ENCODE measurements around a stretch of chr10.

DNA sequence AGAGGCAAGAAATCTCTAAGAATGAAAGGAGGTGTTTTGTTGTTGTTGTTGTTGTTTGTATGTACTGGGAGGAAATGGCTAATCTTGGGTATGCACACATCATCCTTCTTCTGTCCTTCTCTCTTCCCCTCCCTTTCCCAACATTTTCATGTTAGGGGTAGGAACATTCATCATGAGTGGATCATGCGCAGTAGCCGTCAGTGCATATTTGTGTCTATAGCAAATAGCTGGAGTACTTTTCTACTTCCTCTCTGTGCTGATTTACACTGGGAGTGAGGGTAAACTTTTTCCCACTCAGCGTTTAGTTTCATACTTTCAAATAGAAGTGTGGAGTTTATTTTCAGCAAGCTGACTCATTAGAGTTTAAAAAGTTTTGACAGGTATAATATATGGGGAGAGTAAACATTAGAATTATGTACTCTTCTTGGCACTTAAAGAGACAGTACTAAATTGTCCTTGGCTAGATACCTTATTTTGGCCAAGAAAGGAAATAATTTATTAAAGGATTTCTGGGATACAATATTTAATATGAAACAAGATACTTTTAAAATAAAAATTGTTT lies 80.4 kb upstream of the PRKG1 start:
- PRO-cap = bidirectional peak, plus-strand start at position 200 of the sequence, minus-strand start at position 139 of the sequence

DNA sequence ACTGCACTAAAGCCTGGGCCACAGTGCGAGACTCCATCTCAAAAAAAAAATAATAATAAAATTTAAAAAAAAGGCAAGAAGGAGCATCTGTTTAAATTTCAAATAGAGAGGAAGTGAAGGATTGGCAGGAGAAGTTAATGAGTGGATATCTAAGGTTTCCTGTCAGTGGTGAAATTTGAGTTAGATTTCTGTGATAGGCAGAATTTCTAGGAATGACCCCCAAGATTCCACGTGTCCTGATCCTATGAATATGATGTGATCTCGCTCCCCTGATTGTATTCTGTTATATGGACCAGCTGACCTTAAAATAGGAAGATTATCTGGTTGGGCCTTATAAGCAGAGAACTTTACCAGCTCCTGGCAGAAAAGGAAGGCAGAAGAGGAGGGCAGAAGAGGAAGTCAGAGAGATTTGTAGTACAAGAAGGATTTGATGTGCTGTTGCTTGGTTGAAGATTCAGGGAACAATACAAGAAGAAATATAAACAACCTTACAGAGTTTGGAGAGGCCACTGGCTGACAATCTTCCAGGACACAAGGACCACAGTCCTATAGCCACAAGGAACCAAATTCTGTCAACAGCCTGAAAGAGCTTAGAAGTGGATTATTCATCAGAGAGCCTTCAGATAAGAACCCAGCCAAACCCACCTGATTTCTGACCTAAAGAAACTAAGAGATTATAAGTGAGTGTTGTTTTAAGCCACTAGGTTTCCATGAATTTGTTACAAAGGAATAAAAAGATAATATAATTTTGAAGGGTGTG lies 145.6 kb downstream of the PRKG1 start:
- PRO-cap = no peak

- PRO-cap = no peak
Observed at GRCh38 chr10:51287942-51288621, 213.8 kb downstream of the PRKG1 start.

- PRO-cap = no peak
Observed at GRCh38 chr10:51507331-51507995, 191.9 kb downstream of the CSTF2T start.

DNA sequence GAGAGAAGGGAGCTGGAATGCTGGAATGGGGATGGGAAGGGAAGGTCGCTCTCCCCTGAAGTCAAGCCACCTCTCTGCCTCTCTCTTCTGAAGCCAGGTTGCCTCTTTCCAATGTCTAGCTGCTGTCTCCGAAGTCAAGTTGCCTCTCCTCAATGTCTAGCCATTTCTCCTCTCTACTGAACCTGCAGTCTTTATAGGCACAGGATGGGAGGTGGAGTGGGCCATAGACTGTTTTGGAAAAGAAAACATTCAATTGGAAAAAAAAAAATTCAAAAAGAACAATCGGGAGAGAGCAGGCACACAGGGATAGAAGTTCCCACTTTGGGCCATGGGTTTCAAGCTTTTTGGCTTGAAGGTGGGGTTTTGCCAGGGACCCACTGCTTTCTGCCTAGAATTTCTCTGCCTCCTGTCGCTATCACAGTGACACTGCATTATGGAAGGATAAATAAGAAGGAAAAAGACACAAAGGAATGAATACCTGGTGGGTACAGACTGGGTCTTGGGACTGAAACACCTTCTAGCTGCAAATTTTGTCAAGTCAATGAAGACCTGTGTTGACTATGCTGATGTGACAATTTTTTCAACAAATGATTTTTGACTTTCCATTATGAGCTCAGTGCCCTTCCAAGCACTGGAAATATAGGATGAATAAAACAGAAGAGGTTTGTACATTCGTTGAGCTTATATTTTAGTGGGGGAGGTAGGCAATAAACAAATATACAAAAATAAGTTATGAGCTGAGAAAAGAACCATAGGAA lies 183.0 kb downstream of the CSTF2T start:
- PRO-cap = no peak

- PRO-cap = no peak
Observed at GRCh38 chr10:51647019-51647410, 52.4 kb downstream of the CSTF2T start.

DNA sequence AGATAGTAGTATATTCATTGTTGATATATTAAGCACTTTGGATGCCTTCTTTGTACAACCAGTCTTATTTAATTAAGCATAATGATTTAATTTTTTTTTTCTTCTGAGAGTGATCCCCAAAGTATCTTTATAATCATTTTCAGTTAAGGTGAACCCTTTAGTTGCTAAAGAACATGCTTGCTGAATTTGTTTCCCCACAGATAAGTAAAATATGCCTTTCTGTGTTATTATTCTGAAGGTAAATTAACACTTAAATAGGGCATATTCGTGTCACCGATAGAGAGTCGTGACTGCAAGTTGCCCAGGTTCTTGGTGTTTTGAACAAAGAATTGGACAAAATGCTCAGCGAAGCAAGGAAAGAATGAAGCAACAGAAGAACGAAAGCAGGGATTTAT lies 50.1 kb downstream of the CSTF2T start:
- PRO-cap = no peak

DNA sequence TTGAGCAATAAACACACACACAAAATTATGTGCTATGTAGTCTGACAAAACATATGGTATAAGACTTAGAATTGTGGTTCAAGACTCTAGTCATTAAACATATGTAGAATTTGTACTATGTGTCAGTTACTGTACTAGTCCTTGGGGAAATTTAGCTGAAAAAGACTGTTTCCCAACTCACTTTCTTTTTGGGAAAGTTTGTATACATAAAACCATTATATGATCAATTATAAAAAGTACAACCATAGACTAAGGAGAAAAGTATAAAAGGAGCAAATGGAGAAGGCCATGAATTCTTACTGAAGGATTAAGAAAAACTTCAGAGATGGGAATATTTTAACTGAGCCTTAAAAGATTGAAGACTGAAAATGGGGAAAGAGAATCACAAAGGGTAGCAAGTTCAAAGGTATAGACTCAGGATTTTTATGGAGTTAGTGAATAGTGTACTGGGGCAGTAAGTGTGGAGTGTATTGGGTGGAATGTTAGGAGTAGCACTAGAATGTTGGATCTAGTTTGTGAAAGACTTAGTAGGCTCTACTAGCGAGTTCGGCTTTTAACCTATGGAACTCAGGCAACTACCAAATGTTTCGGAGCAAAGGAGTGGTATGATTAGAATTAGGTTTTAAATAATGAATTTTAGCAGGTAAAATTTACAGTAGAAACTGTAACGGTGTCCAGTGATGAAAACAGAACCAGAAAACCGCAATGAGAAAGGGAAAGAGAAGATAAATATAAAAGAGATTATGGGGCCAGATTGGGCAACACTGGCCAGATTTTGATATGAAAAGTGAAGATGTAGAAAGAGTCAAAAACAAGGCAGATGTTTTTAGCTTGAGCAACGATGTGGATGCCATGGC lies 36.7 kb downstream of the CSTF2T start:
- PRO-cap = no peak

DNA sequence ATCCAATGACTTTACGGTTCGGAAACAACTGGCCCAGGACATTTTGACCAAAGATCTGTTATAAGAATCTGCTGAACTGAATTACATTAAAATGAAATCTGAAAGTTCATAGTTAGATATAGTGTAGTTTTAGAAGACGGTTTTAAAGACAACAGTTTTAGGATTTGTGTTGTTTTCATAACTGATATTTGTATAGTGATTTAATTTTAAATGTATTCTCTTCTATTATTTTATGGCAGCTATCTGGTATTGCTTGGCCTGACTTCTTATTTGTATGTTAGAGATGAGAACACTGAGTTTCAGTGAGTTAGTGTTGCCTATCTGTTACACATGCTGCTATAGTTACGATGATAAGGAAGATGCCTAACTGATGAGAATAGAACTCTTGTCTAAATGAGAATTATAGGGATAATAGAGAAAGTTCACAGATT lies 195.2 kb upstream of the CSTF2T start:
- PRO-cap = no peak

DNA sequence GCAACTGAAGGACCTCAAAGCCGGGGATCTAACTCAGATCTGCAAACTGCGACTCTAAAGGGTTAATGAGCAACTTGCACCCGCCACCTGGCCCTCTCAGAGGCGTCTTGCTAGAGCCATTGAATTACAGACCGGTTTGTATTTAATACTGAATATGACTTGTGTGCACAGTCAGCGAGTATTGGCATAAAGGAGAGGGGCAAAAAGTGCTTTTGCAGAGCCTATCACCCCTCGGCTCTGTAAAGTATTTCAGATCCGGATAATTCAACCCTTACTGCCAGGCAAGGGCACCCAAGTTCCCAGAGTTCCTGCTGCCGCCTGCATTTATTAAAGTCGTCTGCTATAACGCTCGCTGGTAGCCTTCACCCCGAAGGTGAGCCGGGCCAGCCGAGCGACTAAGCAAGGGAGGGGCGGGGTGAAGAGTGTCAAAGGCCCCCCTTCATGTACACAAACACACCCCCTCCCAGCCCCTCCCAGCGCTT lies 333 bp upstream of the DKK1 start:
- PRO-cap = no peak

DNA sequence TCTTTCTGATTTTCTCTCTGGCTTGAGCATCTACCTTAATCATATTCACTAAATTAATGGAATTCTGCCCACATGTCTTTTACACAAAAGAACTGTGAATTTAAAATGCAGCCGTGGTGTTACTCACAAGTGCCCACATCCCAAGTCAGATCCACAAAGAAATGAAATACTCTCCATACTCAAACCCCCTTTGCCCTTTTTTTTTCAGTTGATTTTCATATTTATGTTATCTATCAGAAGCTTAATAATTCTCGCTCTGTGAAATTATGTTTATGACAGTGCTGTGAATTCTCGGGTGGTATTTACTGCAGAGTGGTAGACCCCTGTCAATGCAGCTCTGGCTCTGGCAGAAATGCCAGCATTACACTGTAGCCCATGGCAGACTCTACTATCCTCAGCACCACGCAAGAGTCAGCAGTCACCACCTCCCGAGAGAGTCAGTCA lies 32.6 kb upstream of the MBL2 start:
- PRO-cap = no peak

DNA sequence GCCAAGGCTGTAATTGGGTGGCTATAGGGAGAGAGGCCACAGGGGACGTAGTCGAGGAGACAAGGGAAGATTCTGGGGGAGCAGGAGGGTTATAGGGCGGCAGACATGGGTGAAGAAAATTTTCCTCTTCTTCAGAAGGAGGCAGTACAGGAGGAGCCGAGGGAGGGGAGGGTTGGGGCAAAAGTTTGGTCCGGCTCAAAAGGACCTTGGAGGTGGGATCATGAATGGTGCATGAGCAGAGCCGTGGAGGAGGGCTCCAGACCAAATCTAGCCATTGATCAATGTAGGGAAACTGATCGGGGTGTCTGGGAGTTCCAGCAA lies 180.8 kb upstream of the MBL2 start:
- PRO-cap = no peak

- PRO-cap = no peak
Observed at GRCh38 chr10:56778266-56778465, 417.1 kb upstream of the ZWINT start.

DNA sequence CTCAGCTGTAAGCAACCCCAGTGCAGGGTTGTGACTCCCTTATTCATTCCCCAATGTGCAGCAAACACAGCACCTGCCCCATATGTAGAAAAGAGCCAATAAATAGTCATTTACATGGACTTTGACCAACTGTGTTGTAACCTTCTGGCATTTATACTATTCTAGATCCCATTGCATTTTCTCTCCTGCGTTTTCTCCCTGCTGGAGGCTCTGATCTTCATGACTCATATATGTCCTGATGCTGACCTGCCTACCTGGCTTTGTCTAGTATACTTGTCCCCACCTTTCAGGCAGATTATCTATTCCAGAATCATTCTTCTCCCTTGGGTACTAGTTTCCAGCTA lies 402.9 kb downstream of the IPMK start:
- PRO-cap = no peak

DNA sequence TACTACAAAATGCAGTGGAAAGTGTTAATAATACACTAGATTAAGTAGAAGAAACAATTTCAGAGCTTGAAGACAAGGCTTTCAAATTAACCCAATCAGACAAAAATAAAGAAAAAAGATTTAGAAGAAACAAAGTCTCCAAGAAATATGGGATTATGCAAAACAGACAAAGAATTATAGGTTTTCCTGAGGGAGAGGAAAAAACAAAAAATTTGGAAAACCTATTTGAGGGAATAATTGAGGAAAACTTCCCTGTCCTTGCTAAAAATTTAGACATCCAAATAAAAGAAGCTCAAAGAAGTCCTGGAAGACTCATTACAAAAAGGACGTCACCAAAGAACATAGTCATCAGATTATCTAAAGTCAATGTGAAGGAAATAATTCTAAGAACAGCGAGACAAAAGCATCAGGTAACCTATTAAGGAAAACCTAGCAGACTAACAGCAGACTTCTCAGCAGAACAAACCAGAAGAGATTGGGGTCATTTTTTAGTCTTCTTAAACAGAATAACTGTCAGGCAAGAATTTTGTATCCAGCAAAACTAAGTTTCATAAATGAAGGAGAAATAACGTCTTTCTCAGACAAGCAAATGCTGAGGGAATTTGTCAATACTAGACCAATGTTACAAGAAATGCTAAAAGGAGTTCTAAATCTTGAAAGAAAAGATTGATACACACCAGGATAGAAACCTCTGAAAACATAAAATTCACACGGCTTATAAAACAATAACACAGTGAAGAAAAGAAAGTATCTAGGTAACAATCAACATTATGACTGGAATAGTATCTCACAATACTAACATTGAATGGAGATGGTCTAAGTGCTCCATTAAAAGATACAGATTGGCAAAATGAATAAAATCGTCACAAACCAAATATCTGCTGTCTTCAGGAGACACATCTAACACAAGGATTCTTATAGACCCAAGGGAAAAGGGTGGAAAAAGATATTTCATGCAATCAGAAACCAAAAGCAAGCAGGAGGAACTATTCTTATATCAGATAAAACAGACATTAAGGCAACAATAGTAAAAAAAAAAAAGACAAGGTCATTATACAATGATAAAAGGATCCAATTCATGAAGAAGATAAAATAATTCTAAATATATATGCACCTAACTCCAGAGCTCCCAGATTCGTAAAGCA lies 22.6 kb downstream of the BICC1 start:
- PRO-cap = no peak

- PRO-cap = no peak
Observed at GRCh38 chr10:58856456-58857063, 319.9 kb upstream of the PHYHIPL start.

- PRO-cap = no peak
Observed at GRCh38 chr10:59077735-59078212, 98.7 kb upstream of the PHYHIPL start.

DNA sequence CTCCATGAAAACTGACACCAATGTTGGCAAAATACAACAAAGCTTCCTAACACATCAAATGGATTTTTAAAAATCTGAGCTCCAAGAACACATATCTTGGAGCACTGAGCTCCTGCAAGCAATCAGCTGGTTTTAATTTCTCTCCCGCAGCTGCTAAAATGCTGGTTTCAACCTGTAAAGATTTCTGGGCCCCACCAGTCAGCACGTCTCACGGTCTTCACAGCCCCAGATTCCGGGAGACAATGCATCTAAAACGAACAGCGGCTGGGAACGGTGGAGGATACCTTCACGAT lies 352 bp downstream of the FAM13C start:
- PRO-cap = no peak

DNA sequence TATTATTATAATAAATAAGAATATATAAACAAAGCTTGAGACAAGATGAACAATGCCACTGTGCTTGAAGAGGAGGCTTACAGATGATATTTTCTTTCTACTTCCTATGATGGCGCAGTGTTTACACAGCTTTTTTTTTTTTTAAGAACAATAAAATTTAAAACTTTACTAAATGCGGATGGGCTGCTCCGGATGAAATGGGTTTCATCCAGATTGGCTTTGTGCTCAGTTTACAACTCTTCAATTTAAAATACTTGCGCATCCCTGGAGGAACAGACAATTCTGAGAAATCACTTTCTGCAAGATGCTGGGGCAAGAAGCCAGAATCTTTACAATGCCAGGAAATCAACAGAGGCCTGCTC lies 3.8 kb upstream of the FAM13C start:
- PRO-cap = no peak

- PRO-cap = no peak
Observed at GRCh38 chr10:59674153-59674668, 35.4 kb downstream of the SLC16A9 start.